ENCODE measurements around a stretch of chr6.

- PRO-cap, result bidirectional peak, plus-strand start at chr6:147322950, minus-strand start at chr6:147322650
- RRBS, result no CpG with 5 or more reads among the region's 8 CpGs
Measured at GRCh38 chr6:147321788-147322799, 117.9 kb downstream of the STXBP5 start.

- PRO-cap, result no peak
- RRBS, result no CpG with 5 or more reads among the region's 6 CpGs
Measured at GRCh38 chr6:147326622-147327439, 122.6 kb downstream of the STXBP5 start.

- PRO-cap, result no peak
- RRBS, result no CpG with 5 or more reads among the region's 12 CpGs
Measured at GRCh38 chr6:147509687-147510347, 1.3 kb downstream of the SAMD5 start.

DNA sequence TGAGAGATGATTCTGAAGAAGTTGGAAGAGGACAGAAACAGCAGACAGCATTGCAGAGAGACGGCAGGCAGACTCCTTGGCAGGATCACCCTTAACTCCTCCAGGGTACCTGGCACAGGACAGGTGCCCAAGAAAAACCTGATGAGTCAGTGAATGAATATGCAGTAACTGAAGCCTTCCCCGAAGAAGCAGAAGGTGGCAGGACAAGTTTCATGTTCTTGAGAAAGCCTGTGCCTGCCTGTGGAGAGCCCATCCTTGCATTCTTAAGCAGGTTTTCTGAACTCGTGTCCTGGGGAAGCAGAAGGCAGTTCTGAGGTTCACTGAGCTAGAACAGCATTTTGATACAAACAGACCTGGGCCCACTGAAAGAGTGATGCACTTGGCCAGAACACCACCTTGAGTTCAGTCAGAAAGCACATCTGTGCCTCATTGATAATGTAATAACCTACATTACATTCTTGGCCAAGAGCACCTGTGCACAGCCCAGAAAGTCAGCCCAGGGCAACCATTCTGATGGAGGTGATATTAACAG, 79.5 kb upstream of the SASH1 start:
- PRO-cap, result no peak
- RRBS, result no CpG with 5 or more reads among the region's 3 CpGs

DNA sequence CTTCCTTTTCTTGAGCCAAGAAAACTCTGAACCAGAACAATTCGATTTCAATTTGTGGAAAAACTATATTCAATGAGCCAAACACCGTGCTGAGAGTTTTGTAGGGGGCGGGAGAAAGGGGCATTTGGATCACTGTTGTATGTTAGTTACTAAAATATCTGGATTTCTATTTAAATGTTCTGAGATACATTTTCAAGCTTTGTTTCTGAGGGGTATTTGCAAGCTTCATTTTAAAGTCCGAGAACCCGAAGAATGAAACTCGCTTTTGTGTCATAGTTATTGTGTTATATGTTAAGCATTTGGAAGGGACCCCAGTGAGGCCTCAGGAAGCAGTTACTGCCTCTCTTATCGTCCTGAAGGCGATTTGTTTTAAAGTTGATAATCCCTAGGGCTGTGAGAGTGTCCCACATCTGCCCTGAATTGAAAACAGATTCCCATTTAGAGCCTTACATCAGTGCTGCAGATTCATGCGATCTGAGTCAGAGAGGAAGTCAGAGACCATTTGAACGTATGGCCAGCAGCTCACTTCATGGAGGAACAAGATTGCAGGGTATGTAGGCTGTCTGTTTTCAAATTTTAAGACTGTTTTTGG, 70.7 kb upstream of the SASH1 start:
- PRO-cap, result no peak
- RRBS, result no CpG with 5 or more reads among the region's 10 CpGs

- PRO-cap, result no peak
- RRBS, result no CpG with 5 or more reads among the region's 16 CpGs
Measured at GRCh38 chr6:148389944-148390521, 47.4 kb downstream of the SASH1 start.

- PRO-cap, result no peak
- RRBS, result no CpG with 5 or more reads among the region's 12 CpGs
Measured at GRCh38 chr6:148500930-148501985, 158.6 kb downstream of the SASH1 start.

DNA sequence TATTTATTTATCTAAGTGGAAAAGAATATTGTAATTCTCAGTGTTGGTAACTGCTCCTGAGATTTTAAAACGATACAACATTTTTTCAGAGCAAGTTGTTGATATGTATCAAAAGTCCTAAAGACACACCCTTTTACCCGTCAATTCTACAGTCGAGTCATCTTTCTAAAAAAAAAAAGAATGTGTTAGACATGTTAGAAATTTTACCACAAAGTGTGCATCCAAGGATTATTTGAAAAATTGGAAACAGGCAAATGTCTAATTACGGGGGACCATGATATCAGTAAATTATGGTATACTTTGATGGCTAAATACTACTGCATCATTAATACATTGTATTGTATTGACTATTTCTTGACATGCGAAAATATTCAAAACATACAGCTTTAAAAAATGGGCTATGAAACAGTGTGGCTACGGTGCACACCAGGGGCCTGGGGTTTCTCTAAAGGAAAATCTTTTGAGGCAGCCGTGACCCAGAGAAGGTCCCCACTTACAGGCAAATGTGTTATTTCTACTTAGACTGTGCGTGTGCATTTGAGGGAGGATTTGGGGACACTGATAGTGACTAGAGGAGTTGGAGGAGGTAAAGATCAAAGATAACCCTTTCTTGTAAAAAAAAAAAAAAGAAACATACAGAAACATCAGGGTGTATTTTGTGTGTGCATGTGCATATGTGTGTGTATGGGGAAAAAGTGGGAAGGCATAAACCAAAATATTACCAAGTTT, 160.7 kb downstream of the SASH1 start:
- PRO-cap, result no peak
- RRBS, result no CpG with 5 or more reads among the region's 8 CpGs

DNA sequence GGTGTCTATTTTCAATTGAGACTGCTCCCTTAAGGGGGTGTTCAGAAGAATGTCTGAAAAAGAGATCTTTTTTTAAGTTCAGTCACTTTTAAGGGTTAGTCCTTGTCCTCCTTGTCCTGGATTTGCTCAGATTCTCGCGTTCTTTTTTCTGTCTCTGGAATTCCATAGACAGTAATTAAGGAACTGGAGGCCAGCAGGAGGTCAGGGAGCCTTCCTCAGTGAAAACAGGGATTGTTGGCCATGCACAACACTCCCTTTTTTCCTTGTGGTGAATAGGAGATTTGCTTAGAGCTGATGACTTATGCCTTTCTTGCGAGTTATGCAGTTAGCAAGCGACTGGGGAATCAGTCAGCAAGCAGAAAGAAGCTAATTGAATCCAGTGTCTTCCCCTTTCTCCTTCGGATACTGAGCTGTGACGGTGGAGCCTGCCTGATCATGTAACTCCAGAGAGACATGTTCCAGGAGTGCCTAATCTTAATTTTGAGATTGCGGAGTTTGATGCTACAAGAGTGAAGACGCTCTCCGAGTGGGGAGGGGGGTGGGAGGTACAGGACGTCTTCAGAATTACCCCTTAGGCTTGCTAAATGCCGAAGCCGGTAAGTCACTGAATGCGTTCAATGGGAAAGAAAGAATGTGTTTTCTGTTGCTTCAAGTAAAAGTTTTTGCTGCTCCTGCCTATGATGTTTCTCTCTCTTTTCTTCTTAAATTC, 165.8 kb downstream of the SASH1 start:
- PRO-cap, result no peak
- RRBS, result no CpG with 5 or more reads among the region's 13 CpGs

- PRO-cap, result bidirectional peak, plus-strand start at chr6:148510195, minus-strand start at chr6:148510008
- RRBS, result 65% methylated on average over 5 of the region's 15 CpGs
Measured at GRCh38 chr6:148509392-148510497, 167.1 kb downstream of the SASH1 start.

- PRO-cap, result no peak
- RRBS, result no CpG with 5 or more reads among the region's 13 CpGs
Measured at GRCh38 chr6:148518320-148519061, 175.9 kb downstream of the SASH1 start.

GRCh38 chr6:148519345-148520038, 176.9 kb downstream of the SASH1 start:
- PRO-cap, result no peak
- RRBS, result no CpG with 5 or more reads among the region's 21 CpGs

DNA sequence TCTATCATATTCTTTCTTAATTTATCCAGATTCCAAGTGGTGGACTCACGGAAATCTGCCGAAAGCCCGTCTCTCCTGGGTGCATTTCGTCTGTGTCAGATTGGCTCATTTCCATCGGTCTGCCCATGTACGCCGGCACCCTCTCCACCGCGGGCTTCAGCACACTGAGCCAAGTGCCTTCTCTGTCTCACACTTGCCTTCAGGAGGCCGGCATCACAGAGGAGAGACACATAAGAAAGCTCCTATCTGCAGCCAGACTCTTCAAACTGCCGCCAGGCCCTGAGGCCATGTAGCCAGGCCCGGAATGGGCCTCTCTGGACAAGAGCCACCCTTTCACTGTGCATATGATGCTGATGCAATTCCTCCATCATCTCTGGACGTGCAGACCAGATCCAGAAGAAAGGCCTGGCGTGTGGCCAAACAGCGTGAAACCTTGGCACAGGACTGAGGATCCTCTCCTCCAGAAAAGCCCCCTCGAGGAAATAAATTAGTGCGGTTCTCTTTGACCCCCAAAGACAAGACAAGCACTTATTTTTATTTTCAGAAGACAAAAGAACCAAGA, 198.5 kb upstream of the UST start:
- PRO-cap, result no peak
- RRBS, result 77% methylated on average over 6 of the region's 17 CpGs

DNA sequence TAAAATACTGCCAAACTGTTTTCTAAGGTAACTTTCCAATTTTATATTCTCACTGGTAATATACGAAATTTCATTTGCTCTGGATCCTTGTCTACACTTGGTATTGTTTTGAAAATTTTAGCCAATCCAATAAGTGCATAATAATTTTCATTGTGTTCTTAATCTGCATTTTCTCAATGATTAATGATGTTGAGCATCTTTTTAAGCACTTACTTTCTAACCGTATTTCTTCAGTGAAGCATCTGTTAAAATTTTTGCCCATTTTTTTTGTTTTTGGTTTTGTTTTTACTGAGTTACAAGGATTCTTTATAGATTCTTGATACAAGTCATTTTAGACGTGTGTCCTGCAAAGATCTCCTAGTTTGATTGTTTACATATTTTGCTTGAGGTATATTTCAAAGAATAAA, 142.8 kb upstream of the UST start:
- PRO-cap, result no peak
- RRBS, result no CpG with 5 or more reads among the region's 3 CpGs

- PRO-cap, result no peak
- RRBS, result no CpG with 5 or more reads among the region's 1 CpG
Measured at GRCh38 chr6:148693785-148694184, 53.0 kb upstream of the UST start.

- PRO-cap, result no peak
- RRBS, result no CpG with 5 or more reads among the region's 6 CpGs
Measured at GRCh38 chr6:148769882-148770445, 23.1 kb downstream of the UST start.

DNA sequence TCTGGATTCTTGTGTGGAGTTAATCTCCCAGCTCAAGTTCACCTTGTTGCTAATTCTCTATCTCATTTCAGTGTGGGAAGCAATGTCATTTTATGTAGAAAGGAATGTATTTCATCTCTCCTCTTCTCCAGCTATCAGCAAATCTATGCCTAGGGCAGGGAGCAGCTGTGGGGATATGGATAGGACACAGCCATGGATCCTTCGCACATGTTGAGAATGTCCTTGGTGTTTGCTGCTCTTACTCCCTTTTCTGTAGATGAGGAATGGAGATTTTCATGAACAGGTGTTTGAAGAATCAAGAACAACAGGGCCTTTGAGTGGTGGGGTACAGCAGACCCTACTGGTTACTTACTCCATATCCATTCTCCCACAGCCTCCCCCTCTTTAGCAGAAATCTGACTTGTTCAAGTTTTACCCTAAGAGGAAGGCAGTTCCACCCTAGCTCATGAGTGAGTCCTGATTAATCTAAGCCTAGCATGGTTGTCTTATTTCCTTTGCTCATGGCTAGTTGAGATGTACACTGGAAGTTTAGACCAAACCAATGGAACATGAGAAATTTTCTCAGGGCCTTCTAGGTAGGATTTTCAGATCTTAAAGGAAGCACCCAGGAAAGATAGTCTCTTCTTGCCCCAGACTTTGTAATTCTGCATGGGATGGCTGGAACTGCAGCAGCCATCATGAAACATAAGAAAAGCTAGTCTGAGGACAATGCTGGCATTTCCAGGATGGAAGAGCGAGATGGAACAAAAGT, 182.2 kb downstream of the UST start:
- PRO-cap, result no peak
- RRBS, result no CpG with 5 or more reads among the region's 2 CpGs

- PRO-cap, result no peak
- RRBS, result no CpG with 5 or more reads among the region's 6 CpGs
Measured at GRCh38 chr6:149019017-149019461, 272.2 kb downstream of the UST start.

DNA sequence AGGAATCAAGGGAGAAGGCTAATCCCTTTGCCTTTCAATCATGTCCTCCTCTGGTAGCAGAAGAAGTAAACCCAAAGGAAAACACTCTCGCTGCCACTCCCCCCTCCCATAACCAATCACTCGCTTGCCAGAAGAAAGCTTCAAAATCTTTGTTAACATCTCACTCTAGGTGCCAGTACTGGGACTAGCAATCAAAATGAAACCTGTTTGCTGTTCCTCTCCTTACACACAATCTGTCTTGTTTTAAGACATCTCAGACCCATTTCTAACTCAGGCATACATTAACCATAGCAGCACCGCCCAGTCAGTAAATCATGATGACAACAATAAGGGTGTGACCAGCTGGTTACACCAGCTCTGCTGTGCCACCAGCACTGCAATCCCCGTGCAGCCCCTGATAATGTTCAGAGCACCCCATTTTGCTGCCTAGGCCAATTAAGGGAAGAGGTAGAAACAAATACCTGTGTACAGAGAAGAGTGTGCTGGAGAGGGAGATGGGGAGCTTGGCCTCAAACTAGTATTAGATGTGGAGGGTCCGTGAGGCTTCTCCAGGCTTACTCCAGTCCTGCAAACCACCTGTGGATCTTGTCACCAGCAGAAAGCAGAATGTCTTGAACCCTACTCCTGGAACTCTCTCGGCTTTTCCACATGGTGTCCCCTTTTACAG, 185.1 kb upstream of the TAB2 start:
- PRO-cap, result no peak
- RRBS, result no CpG with 5 or more reads among the region's 6 CpGs

DNA sequence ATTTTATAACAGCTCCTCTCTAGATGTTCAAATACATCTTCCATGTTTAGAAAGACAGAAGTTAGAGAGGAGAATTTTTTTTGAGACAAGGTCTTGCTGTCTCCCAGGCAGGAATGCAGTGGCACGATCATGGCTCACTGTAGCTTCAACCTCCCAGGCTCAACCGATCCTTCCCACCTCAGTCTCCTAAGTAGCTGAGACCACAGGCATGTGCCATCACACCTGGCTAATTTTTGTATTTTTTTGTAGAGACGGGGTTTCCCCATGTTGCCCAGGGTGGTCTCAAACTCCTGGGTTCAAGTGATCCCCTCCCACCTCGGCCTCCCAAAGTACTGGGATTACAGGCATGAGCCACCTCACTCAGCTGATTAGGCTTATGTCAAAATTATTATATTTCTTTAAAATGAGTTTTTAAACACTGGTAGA, 21.7 kb upstream of the ZC3H12D start:
- PRO-cap, result no peak
- RRBS, result no CpG with 5 or more reads among the region's 4 CpGs

Data from MCF 10A (cell line).